SJCRH30 (cell line): ENCODE measurements around a stretch of chr3.

- RAMPAGE, long total RNA = no peak
These were observed 378.5 kb upstream of the TGFBR2 start for GRCh38 chr3:30227913-30228372.

DNA sequence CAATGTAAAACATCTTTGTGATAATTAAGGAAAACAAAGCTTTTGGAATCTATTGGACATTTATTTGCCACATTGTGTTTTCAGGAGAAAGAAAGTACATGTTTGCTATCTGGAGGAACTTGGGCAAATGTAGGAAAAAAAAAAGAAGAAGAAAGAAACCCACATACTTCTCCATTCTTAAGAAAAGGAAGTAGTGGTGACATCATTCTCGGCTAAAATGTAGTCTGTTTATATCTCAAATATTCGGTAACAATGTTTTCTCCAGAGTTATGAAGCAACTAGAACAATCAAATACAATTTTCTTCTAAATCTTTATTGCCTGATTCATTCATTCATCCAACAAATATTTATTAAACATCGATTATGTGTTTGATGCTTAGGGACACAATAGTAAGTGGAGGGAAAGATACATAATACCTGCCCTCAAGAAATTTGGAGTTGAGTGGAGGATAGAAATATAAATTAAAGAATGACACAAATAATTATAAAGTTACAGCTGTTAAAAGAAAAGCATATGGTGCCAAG is 2.2 kb upstream of the TGFBR2 start:
- RAMPAGE, long total RNA = no peak

GRCh38 chr3:30629258-30630303 is 23.2 kb downstream of the TGFBR2 start:
- RAMPAGE, long total RNA = no peak

GRCh38 chr3:30680506-30681366 is 74.3 kb downstream of the TGFBR2 start:
- RAMPAGE, long total RNA = no peak

DNA sequence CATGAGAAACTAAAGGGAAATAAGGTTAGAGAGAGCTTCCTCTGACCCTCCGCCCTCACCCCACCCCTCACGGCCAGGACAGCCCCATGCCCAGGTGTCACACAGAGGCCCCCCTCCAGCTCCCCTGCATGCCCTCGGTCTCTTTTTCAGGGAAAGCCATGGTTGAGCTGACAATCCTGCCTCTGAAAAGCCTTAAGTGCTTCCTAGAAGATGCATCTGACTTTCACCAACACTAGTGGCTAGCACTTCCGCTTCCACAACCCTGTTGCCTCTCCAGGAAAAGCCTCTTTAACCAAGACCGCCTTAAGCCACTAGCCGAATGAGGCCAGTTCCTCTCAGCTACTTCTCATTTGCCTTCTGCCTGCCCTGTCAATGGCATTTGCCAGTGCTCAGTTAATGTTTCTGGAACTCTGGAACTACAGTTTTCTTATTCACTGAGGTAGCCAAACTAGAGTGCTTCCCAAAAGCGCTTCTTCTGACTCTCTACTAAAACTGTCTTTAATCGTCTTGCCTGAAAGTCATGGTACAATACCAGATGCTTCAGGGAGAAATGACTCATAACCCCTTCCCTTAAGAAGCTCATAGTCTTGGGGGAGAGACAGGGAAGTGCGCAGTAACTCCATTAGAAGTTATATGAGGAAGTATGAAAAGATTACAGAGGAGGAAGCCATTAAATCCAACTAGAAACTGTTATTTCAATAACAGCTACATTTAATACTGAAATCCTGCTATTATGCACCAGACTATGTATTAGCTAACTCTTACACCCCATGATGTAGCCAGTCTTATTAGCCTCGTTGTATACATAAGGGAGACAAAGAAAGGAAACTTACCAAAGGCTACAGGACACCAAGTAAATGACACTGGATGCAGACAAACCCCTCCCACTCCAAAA is 300.1 kb upstream of the STT3B start:
- RAMPAGE, long total RNA = no peak

DNA sequence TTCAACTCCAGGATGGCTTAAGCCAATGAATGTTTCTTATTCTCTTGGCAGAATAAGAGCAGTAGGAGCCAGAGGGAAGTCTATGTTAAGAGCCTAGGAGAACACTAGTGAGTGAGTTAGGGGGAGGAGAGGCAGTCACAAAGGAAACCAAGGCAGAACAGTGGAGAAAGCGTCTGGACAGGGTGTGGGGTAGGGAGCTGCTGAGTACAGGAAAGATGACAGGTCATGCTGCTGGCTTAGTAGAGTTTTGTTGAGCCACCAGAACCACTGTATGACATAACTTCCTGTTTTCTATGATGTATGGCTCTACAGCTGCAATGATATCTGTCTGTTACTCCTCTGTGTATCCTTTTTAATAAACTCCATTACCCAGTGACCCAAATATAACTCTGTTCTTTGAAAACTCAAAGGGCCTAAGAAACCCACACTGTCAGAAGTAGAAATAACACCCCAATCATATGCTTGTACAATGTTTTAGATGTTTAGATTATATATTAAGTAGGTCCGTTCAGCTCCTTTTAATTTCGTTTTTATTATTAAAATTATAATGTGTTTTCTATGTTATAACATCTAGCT is 10.5 kb upstream of the STT3B start:
- RAMPAGE, long total RNA = no peak

GRCh38 chr3:31606183-31606844 is 73.6 kb downstream of the STT3B start:
- RAMPAGE, long total RNA = no peak

- RAMPAGE, long total RNA = no peak
These were observed 93.2 kb downstream of the STT3B start for GRCh38 chr3:31625848-31626364.

- RAMPAGE, long total RNA = no peak
These were observed 20.9 kb downstream of the OSBPL10 start for GRCh38 chr3:31959763-31960919.

GRCh38 chr3:32152219-32152971 is 46.0 kb downstream of the GPD1L start:
- RAMPAGE, long total RNA = no peak

GRCh38 chr3:32419719-32421078 is 28.5 kb downstream of the CMTM7 start:
- RAMPAGE, long total RNA = no peak

GRCh38 chr3:32424072-32424717 is 32.5 kb downstream of the CMTM7 start:
- RAMPAGE, long total RNA = no peak

DNA sequence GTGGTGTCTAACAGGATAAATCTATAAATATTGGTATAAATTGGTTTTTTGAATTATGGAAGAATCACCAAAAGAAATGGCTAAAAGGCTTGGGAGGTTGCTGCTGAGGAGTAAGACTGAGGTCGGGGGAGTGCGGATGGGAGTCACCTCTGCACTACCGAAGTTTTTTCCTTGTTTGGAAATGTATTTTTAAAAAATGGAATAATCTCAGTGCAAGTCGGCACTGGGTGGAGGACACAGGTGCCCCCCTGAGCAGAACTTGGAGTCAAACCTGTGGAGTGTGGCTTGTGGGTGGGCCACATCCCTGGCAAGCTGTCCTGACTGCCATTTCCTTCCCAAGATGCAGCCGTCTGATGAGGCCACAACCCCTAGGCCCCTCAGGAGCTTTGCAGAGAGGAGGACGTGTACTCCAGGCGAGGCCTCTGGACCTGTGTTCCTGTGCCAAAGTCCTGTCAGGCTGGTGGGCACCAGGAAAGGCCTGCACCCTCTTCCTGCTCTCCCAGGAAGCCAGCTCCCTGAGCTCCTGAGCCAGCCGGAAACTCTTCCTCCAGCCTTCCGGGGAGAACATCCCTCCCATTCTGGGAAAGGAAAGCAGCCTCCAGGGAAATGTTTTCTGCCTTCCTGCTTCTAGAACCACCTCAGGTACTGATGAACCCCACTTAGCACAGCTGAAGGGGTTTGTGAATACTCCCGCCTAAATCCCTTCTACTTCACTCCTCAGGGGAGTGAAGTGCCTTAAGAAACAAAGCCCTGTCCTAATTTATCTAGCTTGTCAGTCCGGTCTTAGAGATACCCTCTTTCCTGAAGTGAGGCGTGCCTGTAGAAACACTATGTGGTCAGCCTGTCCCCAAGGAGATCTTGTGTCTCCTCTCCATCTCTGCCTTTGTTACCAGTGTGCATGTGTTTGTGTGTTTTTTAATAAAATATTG is 48.5 kb downstream of the CMTM6 start:
- RAMPAGE, long total RNA = no peak

- RAMPAGE, long total RNA = no peak
These were observed 11.2 kb upstream of the CNOT10 start for GRCh38 chr3:32673680-32674329.

DNA sequence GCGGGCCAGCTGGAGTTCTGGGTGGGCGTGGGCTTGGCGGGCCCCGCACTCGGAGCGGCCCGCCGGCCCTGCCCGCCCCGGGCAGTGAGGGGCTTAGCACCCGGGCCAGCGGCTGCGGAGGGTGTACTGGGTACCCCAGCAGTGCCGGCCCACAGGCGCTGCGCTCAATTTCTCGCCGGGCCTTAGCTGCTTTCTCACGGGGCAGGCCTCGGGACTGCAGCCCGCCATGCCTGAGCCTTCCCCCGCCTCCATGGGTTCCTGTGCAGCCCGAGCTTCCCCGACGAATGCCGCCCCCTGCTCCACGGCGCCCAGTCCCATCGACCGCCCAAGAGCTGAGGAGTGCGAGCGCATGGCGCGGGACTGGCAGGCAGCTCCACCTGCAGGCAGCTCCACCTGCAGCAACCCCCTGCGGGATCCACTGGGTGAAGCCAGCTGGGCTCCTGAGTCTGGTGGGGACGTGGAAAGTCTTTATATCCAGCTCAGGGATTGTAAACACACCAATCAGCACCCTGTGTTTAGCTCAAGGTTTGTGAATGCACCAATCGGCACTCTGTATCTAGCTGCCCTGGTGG is 48.5 kb upstream of the CCR4 start:
- RAMPAGE, long total RNA = no peak

GRCh38 chr3:33083780-33084699 is 12.9 kb downstream of the GLB1 start:
- RAMPAGE, long total RNA = no peak

DNA sequence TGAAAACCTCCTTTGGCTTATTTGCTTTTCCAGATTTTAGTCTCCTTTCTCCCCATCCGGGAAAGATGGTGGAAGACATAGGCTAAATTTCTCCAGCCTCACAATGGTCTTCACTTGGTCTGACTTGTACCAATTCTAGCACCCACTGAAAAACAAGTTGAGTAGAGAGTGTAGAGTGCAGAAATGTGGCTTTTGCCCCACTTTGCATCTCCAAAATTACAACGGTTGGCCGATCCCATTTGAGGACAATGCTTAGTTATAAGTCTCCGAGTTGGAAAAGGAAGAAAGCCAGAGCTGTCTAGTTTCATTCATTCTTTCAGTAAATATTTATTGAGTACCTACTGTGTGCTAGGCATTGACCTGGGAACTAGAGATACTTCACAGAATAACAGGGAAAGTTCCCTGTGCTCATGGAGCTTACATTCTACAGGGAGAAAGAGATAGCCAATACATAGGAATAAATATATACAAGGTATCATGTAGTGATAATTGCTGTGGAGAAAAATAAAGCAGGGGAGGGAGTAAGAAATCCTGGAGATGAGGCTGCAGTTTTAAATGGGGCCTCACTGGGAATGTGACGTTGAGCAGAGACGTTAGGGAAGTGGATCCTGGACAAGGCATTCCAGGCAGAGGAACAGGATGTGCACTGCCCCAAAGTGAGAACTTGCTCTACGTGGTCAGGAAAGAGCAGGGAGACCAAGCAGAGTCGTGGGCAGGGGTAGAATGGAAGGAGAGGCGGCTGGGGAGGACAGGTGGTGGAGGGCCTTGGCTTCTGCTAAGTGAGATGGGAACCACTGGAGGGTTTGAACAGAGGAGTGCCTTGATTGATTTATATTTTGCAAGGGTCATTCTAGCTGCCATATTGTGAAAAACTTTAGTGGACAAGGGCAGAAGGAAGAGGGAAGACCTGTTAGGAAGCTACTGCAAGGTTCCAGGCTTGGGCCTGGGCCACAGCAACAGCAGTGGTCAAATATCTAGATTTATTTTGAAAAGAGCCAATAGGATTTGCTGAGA is 29.7 kb downstream of the CRTAP start:
- RAMPAGE, long total RNA = no peak

DNA sequence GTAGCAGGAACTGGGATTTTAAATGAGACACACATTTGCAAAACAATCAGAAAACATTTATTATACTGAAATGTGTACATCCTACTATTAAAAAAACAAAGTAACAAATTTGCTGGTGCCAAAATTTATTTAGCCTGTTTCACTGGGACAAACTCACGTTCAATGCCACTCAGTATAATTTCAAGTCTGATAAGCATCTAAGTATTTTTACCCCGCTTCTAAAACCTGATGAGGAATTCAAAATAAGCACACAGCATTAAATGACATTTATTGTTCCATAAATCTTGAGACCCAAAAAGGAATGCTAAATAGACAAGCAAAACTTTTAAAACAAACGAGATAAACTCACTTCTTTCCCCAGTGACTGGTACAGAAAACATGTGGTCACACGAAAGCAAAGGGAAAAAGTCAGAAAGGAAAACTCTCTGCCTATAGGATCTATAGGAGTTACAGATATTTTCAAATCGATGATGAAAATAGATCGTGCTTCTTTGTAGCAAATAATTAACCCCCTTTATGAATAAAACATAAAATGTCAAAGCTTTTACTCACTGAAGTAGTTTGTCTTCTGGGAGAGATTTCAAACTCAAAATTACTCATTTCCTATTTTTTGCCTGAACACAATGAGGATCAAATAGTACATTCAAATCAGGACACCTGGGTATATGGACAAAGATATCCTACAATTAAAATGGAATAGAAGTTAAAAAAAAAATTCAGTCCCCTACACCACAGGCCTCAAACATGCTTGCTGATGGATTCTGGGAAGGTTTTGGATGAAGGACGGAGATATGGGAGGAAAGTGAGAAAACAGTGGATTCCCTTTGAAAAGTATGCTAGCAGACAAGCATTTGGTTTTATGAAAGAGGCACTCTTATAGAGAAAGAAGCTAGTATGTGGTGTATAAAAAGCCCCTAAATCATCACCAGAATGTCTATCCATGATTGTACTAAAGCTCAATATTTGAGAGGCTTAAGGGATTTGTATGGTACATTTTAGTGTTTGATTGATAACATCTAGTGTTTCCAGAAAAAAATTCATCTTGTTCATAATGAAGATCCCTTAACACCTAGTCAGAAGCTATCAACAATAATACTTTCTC is 51.6 kb downstream of the UBP1 start:
- RAMPAGE, long total RNA = no peak

- RAMPAGE, long total RNA = no peak
These were observed 44.2 kb downstream of the UBP1 start for GRCh38 chr3:33395946-33396438.

- RAMPAGE, long total RNA = no peak
These were observed 3.5 kb downstream of the CLASP2 start for GRCh38 chr3:33714549-33715047.